Umbilical cord (tissue), 2 donors: ENCODE data around the gene TMPRSS7.

DNA sequence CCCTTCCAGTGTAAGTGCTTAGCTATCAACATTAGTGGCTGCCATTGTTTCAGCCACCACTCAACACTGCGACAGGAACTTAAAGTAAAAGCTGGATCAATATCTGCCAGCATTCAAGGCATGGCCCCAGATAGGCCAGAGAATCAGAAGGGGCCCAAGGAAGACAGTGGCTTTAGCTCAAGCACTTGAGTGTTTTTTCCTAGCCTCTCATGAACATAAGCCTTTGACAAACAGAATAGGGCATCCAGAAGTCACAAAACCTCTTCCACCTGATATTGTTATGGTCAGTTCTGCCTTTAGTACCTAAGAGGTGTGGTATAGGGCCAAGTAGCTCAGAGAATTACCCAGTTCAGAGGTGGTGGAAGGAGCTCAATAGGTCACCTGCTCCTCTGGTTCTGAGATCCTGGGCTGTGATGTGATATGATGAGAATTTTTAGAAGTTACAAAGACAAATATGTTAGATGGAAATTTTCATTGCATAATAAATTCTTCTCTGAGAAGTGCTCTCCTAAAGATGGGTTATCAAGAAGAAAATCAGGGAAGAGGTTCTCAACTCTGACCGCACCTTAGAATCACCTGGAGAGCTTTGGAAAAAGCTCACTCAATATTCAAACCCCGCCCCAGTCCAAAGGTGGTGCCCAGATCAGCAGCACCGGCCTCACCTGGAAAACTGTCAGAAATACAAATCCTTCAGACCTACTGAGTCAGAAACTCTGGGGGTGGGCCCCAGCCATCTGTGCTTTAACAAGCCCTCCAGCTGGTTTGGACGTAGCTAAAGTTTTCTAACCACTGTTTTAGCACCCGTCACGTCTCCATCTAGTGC, 101.4 kb downstream of the MYH15 start:
- RAMPAGE, long total RNA: no peak

GRCh38 chr3:108806299-108806968, 16.2 kb upstream of the TRAT1 start:
- RAMPAGE, long total RNA: no peak

DNA sequence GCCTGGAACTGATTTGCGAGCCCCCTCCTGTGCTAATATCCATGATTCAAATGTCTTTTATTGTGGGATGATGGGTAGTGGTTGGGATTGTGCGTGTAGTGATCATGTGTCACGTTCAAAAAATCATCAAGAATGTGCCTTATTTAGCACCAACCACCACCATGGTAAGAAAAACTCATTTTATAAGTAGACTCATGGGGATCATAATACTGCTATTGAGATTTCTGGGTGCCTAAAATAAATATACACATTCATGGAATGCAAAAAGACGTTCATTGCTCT, 3.8 kb downstream of the TRAT1 start:
- RAMPAGE, long total RNA: no peak

DNA sequence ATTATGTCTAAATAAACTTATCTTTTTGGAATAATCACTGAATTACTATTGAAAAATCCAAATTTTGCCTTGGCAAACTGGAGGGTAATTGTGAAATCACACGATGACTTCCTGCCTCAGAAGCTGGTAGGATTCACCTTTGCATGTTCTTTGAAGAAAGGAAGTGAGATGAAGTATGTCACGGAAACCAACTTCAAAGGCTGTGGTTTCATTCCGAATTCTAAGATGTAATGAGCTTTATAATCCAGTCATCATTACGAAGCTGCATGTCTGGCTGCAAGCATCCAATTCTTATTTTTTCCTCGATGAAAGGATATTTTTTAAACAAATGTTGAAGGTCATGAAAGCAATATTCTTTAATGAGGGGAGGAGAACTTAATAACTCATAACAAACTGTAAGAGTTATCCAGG, 15.1 kb upstream of the ZBED2 start:
- RAMPAGE, long total RNA: no peak

GRCh38 chr3:111733122-111733655, 58.7 kb downstream of the PLCXD2 start:
- RAMPAGE, long total RNA: no peak

DNA sequence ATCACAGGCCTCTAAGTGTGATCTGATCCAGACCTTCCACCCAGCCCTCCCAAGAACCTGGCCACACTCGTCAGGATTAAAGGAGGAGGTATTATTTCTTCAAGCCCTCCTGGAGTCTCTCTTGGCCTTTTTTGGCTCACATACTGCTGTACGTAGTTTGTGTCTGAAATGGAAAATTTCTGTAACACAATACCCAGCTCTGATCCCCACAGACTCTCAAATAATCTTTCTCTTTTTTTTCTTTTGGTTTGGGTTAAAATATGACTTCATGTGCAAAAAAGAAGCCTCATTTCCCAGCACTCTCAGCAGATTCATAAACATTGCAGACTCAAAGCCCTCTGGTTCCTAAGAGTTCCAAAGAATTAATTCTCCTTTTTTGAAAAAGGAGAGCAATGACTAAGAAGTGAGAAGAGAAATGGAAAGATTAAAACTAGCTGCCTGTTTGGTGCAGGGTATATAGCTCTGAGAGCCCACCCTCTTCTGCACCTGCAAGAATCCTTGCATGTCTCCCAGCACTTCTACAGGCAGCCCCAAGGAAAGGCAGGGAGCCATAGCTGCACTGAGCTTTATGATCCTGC, 88.2 kb downstream of the PLCXD2 start:
- RAMPAGE, long total RNA: no peak

- RAMPAGE, long total RNA: no peak
These were observed 76.1 kb upstream of the PHLDB2 start for GRCh38 chr3:111782731-111783563.

- RAMPAGE, long total RNA: no peak
These were observed 75.1 kb upstream of the PHLDB2 start for GRCh38 chr3:111784053-111784252.

DNA sequence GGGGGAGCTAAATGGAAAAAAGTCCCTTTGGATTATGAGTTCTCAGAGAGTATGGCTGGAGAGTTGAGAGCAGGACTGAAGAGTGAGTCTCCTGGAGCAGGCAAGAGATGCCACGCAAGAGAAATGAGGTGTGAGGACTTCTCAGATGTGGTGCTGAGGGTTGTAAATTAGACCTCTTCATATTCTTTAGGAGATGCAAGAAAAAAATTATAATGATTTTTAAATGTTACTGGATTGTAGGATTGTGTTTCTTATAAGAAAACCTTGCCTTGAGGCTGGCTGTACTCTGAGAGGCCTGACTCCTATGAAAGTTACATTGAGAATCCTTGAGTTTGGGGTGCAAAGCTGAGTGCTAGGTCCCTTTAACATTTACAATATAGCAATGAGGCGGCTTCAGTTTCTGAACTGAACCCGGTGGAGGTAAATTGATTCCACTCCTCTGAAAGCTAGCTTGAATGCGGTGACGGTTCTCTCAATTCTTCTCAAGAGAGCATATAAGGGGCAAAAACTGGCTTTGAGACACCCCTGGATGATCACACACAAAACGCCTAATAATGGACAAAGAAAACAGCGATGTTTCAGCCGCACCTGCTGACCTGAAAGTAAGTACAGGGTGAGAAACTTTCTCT, at the start of gene TMPRSS7:
TMPRSS7 (plus strand) TSS at position 445 of the 629 bp plus-strand sequence.
- RAMPAGE, long total RNA: no peak

DNA sequence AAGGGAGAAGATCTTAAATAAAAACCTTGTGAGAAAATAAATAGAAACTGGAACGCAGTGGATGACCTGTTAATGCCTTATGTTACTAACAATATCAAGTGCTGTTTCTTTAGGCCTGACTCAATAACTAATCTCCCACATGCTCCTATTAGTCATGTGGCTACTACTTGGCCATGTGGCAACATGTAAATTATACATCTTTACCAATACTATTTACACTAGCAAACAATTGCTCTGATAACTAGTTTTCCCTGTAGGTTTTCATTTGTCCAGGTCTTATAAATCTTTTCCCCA, 11.6 kb upstream of the C3orf52 start:
- RAMPAGE, long total RNA: no peak

GRCh38 chr3:112087171-112087549, 971 bp downstream of the C3orf52 start:
- RAMPAGE, long total RNA: no peak

DNA sequence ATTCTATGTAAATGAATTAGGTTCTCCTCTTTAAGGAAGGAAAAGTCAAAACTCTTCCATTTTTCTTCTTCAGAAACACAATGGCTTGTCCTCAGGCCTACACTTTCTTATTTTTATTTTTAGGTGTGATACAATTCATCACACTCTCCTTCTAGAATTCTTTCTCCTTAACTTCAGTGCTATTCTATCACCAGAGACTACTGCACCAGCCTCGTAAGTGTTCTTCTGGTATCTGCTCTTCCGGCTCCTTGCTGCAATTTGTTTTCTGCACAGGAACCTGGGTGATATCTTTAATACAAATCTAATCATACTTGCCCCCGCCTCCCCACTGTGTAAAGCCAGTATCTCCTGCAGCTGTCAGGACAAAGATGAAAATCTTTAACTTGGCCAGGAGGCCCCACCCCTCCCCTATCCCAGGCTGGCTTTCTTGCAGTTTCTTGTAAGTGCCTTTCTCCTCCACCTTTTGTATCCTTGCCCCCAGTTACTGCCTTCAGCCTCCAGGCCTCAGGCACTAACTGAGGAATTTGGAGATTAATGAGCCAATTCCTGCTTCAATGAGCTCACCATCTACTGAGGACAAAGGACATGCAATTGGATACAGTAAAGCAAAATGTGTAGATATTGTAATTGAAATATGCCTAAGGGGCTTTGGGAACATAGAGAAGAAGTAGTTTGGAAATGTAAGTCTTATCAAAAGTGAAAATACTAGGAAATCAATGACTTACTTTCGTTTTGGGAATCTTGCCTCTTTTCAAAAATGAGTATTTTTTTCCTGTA, 6.6 kb downstream of the GCSAM start:
- RAMPAGE, long total RNA: no peak

DNA sequence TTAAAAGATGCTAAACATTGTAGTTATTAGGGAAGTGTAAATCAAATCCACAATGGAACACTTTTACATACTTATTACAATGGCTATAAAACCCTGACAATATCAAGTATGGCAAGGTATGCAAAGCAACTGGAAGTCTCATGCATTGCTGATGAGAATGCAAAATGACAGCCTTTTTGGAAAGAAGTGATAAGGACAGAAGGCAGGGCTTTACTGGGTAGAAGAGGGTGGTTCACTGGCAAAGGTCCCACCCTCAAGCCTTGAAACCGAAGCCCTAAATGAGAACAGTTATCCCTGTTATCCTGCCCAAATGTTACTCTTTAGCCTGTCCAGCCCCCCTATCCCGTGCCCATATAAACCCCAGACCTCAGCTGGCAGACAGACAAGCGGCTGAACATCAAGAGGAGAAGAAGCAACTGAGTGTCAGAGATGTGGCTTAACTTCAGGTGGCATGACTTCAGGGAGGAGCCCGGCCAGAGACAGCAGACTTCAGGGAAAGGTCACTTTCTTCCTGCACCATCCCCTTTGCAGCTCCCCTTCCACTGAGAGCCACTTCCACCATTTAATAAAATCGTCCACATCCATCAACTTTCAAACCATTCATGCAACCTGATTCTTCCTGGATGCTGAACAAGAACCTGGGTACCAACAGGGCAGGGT, 723 bp upstream of the GCSAM start:
- RAMPAGE, long total RNA: no peak

GRCh38 chr3:112136688-112137446, 3.8 kb upstream of the GCSAM start:
- RAMPAGE, long total RNA: no peak

- RAMPAGE, long total RNA: no peak
These were observed 35.4 kb upstream of the GCSAM start for GRCh38 chr3:112168362-112168945.

GRCh38 chr3:112408954-112409546, 76.1 kb downstream of the CD200 start:
- RAMPAGE, long total RNA: no peak

DNA sequence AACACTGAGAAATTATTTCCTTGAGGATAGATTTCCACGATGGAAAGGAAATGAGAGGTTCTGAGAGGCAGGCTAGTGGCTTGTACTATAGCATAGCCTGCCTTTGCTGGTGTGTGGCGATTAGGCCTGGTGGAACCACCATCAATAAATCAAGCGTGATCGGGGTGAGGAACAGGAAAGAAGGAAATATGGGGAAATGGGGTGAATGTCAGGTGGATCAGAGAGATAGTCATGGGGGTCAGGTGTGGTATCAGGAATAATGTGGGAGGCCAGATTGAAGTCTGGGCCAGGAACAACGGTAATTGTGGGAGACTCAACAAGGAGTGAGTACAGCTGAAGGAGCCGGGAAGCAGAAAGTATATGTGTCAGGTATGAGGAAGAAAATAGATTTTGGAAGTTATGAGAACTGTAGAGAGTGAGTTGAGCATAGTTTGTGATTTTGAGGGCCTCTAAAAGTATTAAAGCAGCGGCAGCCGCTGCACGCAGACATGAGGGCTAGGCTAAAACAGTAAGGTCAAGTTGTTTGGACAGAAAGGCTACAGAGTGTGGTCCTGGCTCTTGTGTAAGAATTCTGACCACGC, 80.0 kb downstream of the BTLA start:
- RAMPAGE, long total RNA: no peak

GRCh38 chr3:112420654-112421252, 78.5 kb downstream of the BTLA start:
- RAMPAGE, long total RNA: no peak

- RAMPAGE, long total RNA: no peak
These were observed 4.1 kb downstream of the BTLA start for GRCh38 chr3:112495226-112495572.

GRCh38 chr3:112612135-112612716, 28.7 kb downstream of the CCDC80 start:
- RAMPAGE, long total RNA: no peak